Penis (tissue), 1 donor: ENCODE results near the genes EMC4 and AQR.

GRCh38 chr15:32730649-32731385 is 13.0 kb downstream of the GREM1 start:
- PRO-cap = no peak

- PRO-cap = no peak
These were observed 55.7 kb downstream of the GREM1 start for GRCh38 chr15:32773423-32774002.

DNA sequence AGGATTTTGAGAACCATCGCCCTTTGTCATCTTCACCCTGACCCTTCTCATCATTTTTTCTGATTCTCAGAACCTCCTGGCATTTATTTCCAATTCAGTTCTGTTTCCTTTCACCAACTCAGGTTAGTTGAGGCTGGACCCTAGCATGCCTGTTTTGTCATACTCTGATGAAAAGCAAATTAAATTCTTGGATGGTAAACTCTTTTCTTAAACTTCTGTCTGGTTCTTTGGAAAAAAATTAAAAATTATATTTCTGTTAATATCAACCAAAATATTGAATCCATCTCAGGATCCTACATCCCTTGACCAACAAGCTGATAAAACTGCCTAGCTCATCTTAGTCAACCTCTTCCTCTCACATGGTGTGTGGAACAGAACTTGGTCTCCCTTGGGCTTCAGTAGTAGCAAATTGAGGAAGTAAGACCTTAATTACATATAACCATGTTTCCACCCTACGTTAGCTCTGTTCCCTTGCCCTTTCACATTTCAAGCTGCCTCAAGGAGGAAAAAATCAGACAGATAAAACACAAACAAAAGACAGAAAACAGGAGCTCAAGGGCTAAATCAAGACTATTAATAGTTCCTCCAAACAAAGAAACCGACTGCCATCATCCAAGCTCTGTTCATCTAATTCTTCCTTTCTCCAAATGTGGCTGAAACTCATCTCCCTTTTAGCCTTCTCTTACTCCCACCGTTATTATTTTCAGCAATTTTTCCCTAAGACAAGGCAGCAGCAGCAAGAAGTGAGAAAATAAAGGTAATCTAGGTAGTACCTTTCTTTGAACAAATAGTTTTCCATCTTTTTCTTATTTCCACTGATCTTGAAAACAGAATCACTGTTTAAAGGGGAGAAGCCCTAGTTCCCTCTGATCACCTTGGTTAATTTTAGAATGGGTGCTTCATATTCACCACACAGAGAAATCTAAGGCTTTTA is 116.4 kb downstream of the GREM1 start:
- PRO-cap = no peak

DNA sequence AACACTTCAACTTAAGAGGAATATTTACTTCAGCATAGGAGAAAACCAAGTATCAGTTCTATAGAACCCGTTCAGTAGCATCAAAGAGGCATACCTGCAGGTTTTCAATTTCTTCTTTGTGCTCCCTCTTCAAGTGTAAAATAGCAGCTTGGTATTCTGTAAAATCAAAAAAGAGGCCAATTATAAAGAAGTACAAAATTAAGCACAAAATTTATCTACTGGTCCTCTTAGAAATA is 186.7 kb downstream of the FMN1 start:
- PRO-cap = no peak

GRCh38 chr15:33066691-33067254 is 127.7 kb downstream of the FMN1 start:
- PRO-cap = no peak

DNA sequence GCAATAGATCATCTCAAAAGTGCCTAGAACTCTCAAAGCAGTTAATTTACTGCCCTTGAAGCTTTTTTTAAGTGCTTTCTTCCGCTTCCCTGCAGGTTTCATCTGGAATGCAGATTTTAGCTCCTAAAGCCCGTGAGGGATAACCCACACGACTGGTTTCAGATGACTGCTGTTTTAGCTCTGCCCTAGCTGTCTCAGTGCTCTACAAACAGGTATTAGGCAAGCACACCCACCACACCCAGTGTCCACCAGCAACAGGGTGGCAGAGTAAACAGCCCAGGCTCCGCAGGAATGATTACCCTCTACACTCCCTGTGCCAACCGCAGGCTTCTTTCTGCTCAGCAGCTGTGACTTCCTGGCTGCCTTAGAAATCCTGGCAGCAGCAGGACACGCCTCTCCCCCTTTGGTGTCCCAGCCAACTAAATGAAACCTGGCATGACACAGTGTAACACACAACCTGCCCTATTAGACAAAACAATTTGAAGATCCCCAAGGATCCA is 125.9 kb downstream of the FMN1 start:
- PRO-cap = no peak

- PRO-cap = unidirectional peak, minus-strand start at chr15:33154744
These were observed 40.0 kb downstream of the FMN1 start for GRCh38 chr15:33154434-33154950.

GRCh38 chr15:33490939-33491343 is 180.2 kb downstream of the RYR3 start:
- PRO-cap = no peak

DNA sequence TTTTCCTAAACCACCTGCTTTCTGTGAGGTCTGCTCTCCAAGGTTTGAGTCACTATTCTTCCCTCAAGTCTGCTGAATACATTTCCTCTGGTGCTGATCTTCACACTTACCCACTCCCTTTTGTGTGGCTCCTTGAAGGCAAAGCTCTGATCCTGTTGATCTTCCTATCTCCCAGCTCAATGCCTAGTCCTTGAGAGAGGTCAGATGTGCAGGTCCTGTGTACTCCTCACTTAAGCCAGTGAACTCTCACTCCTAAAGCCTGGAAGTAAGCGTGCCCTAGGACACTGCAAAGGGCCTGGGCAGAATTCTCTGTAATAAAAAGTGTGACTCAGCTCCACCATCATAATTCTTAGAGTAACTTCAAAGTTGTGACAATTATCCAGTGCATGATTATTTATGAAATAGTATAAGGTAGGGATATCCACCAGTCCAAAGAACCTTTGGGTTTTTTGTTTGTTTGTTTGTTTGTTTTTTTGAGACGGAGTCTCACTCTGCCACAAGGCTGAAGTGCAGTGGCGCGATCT is 112.0 kb upstream of the CHRM5 start:
- PRO-cap = no peak

- PRO-cap = no peak
These were observed 30.3 kb downstream of the CHRM5 start for GRCh38 chr15:33998367-33999142.

DNA sequence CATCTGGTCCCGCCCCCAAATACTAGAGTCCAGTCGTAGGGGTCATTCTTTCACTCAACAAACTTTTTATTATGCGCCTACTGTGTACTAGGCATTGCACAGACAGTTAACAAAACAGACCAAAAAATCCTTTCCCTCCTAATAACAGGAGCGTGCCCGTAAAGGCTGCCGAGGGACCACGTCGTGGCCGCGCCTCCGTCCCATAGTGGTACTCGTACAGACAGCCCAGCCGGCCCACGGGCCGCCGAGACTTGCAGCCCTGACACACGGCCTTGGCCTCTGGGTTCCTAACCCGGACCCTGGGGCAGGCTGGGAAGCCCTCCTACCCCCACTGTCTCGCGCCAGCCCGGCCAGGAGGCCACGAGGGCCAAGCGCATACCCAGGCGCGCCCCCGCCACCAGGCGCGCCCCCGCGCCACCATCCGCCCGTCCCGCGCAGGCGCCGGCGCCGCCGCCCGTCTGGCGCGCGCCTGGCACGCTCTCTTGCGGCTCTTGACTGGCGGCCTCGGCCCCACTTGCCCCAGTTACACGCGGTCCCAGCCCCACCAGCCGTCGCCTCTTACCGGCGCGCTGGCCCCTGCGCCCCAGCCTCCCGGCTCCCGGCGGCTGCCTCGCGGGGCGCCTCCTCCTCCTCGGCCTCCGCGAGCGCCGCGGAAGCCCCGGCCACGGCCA is 651 bp downstream of the AVEN start:
- PRO-cap = bidirectional peak, plus-strand start at position 522 of the sequence, minus-strand start at position 281 of the sequence

GRCh38 chr15:34224750-34225146 is at the start of gene EMC4:
EMC4 (plus strand) TSS chr15:34225016.
- PRO-cap = bidirectional peak, plus-strand start at chr15:34225016, minus-strand start at chr15:34224927

DNA sequence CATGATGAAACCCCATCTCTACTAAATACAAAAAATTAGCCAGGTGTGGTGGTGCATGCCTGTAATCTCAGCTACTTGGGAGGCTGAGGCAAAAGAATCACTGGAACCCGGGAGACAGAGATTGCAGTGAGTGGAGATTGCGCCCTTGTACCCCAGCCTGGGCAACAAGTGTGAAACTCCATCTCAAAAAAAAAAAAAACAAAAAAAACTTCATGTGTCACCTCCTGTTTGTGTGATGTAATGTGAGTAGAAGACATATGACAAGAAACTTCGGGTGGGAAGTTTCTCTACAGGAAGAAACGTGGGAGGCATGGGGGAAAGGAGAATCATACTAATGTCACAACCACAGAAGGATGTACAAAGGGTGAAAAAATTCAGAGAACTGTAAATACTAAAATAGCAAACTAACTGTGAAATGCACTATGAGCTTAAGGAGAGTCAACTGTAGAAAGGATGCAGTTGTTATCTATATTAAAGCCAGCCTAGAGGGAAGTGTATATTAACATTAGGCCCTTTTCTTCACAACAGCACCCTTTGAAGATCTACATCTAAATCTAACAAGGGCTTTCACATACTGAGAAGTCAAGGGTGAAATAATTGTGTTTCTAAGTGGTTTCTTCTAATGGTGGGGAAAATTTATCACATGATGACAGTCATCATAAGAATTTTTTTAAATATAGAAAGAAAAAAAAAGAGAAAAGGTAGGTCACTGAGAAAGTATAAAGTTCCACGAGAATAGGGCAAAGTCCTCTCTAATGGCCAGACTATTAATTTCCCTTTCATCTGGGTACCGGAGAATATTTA is 3.5 kb downstream of the SLC12A6 start:
- PRO-cap = no peak

- PRO-cap = no peak
These were observed 1.9 kb downstream of the LPCAT4 start for GRCh38 chr15:34364770-34365801.

DNA sequence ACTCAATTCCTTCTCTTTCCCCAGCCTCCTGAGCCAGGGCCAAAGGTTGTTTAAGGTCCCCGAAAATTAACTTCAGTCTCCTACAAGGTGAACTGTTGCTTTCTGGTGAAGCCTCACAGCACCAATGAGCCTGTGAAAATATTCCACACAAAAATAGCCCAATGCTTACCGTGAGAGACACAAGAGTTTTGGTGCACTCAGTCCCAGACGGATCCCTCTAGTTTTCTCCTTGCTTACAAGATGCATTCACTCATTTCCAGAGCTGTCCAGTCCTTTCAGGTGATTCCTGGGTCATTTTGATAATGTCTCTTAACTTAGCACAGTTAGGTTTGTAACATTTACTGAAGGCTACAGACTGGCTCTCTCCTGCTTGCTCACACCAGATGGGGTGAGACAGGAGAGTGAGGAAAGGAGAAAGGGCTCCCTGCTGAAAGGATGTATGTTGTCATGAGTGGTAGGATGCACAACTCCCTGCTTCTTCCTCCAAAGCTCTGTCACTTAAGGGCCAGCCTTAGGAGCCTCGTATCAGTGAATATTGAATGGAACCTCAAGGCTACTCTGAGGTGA is 34.6 kb downstream of the GJD2 start:
- PRO-cap = no peak

DNA sequence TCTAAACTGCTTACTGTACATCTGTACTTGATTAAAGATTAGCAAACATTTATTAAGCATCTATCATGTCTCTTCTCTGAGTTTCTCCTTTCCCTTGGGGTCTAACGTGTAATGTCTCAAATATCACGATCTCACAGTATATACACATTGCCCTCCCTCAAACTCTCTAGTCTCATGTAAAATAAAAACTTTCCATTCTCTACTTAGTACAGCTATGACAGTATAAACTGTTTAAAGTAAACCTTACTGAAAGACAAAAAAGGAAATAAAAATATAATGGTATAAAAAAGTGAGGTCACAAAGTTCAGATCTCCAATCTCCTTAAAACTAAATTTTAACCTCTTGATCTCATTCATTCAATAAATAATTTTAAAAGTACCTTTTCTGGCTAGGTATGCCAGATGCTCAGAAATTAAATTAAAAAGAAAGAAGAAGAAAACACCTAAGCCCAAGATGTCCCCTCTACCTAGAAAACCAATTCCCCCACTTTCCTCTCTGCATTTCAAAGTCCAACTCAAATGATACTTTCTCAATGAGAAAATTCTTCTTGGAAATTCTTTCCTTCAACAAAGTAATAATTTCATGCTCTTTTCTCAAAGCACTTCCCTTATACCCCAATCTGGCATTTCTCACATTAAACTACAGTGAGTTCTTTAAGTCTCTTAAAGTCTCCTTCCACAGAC is 3.5 kb downstream of the AQR start:
- PRO-cap = no peak

GRCh38 chr15:34969127-34970220 is at the start of gene AQR:
AQR (minus strand) TSS chr15:34969742.
- PRO-cap = bidirectional peak, plus-strand start at chr15:34969929, minus-strand start at chr15:34969750

GRCh38 chr15:35058660-35059080 is 26.4 kb downstream of the NANOGP8 start:
- PRO-cap = no peak

DNA sequence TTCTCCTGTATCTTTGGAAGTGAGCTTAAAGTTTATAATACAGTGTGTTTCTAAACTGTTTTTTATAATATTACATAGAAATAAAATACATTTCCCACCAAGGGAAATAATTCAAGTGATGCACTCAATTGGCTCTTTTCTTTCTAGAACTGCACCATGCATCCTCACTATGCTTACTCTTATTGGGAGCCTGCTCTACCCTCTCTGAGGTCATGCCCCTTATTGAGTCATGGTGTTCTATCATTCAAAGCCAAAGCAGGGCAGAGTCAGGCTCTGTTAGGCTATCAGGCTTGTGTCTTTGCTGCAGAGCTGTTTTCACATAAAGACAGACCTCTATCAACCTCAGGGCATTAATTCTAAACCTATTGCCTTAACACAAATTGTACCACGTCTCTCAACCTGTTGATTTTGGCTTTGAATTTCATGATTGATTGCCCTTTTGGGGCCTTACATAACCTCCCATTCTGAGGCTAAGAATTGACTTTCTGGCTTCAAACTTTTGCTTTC is 221.2 kb upstream of the NANOGP8 start:
- PRO-cap = no peak

DNA sequence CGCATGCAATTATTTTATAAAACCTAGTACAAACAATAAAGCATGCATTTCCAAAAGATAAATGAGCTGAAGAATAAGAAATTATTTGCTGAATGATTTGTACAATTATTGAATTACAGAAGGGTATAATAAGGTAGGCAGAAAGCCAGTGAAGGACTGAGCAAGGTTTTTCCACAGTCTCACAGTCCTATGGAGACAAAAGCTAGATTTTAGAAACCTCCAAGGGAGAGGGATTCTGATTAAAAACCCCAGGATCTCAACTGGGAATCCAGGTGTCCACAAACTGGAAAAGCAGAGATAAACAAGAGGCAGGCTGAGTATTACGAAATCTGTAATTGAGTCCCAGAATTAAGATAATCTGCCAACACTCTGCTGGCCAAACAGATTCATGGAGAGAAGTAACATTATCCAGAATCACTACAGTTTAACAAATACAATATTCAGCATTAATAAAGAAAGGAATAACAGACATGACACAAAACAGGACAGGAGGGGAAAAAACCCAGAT is 227.1 kb upstream of the NANOGP8 start:
- PRO-cap = no peak